Anterior vena cava (tissue), 1 donor: ENCODE results near the genes TSFM, AVIL and RXYLT1.

GRCh38 chr12:57756230-57756659 lies 1.3 kb downstream of the MARCHF9 start:
- PRO-cap, result no peak

DNA sequence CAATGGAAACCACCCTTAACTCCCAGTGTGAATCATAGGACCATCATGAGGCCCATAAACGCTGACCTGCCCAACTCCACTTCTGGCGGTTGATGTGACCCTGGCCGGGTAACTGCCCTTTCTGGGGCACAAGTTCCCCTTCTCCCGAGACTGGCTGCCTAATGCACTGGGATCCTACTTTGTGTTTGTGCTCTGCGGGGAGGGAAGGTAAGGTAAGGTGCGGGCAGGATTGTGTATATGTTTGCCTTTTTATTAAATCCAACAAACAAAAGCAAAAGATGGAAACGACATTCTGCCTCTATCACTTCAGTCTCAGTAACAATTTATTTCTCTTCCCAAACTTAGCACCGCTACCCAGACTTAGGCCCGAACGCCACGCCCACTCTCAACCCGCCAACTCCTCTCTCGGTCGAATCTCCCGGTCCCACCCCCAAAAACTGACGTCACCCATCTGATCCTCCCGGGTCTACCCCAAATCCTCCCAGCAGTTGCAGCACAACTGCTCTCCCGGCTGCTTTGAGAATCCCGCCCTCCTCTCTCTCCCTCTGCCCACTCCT lies 413 bp downstream of the METTL1 start:
- PRO-cap, result no peak

- PRO-cap, result unidirectional peak, plus-strand start at chr12:57782787
Observed at GRCh38 chr12:57782430-57783403, at the start of gene TSFM. Gene TSFM (plus strand): TSS chr12:57782787.

GRCh38 chr12:57818176-57819339 lies at the start of gene AVIL:
Gene AVIL (minus strand): TSS chr12:57818734.
- PRO-cap, result no peak

DNA sequence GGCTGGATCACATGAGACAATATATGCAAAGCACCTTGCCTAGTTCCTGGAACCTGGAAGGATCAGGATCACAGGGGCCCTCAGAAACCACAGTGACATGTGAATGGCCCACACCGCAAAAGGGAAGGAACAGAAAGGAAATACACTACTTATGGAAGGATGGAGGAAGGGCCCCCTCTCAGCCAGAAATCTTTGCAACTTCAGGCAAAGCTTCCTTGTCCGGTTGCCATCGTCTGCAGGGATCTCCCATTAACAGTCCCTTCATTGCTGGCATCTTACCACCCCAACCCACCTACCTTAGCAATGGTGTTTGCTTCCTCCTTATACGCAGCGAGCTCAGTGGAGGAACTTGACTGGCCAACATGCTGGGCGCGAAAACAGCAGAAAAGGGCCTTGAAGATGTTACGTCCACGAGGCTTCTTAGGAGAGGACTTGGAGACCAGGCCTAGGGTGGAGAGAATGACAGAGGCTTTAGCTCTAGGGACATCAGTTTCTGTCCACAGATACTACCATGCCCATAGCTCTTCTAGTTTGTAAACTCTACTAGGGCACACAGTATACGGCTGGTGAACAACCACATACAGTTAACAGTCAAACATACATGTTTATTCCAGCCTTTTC lies 10.7 kb upstream of the AVIL start:
- PRO-cap, result no peak

GRCh38 chr12:57892138-57892619 lies 45.6 kb upstream of the CTDSP2 start:
- PRO-cap, result no peak

DNA sequence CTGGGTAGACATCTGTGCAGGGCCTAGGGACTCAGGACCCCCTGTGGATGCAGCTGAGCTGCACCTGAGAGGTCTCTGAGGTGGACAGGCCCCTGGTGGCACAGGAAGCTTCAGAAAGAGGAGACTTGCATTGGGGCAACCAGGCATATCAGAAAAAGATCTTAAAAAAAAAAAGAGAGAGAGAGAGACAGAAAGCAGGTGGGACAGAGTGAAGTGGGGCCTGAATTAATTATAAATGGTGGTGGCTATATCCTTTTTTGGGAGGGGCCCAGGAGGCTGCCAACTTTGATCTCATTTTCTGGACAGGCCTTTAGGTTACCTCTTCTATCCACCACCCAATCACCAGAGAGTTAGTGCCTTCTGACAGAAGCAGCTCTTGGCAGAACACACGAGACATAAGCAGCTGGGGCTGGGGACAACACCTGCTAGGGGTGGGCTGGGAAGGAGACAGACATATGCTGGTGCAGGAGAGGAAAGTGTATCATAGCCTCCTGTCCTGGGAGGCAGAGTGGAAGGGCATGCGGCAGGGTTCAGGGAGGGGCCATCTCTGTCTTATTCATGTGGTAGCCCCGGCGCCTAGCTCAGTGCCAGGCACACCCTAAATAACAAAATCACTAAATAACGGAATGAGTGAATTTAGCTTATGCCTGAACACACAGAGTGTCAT lies 46.6 kb upstream of the ATP23 start:
- PRO-cap, result no peak

DNA sequence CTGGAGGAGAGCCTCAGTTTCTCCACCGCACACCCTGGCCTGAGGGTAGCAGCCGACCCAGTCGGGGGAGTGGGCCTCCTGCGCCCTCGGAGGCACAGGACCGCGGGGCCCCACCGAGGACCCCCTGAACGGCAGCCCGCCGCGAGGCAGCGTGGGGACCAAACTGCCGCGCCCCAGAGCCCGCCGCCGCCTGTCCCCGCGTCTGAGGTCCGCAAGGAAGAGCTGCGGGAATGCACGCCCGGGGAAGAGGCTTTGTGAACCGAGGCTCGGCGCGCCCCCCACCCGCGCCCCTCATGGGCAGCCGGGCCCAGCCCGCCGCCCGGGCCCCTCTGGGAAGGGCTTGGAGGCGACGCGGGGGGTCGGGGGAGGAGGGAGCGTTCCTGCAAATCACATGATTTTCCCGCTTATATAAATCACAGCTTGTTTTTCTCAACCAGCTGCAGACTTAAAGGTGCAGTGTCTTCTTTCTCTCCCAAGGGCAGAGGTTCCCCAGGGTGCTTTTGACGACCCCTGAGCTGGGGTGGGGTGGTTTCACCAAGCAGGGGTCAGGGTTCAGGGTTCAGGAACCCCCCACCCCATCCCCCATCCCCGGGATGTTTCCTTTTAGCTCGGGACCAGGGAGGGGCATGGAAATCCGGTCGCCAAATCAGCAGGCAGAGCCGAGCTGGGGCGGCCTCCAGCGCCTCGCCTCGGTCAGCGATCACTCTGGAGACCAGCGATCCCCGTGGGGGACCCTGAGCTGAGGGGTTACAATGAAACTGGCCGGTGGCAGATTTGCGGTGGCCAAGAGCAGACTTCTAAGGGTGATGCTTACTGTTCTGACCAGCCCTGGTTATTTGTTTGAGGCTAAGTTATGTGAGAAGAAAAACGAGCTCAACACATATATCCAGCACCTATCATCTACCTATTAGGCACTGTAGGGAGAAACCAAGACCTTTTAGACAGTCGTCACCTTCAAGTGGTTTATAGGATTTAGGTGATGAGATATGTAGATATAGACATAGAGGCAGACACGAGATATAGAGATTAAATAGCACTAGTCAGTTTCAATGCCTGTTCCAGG lies 44.6 kb upstream of the ATP23 start:
- PRO-cap, result unidirectional peak, minus-strand start at position 204 of the sequence; bidirectional peak, plus-strand start at position 436 of the sequence, minus-strand start at position 331 of the sequence

GRCh38 chr12:58899059-58899770 lies 21.1 kb downstream of the LRIG3 start:
- PRO-cap, result no peak

DNA sequence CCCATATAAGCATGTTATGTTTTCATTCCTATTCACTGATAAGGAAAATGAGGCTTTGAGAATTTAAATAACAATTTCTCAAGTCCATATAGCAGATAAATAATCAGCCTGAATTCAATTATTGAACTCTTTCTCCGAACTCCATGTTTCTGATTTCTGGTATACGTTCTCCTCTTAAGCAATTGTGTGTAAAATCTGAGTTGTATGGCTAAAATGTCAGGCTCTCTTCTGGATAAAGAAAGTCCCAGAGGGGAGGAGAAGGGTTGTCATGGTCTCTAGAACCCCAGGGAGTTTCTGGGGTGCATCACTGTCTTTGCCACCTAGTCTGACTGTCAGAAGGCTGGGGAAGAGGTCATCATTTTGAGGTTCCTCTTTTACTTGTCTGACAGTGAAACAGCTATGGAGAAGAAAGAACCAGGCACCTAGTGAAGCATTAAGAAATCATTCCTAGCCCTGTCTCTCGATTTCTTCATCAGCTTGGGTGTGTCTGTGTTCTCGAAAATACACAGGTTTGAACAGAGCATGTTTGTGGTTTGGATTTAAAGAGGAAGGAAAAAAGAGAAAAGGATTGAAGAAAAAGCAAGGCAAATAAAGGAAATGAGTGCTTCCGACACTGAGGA lies 158.6 kb upstream of the LRIG3 start:
- PRO-cap, result no peak

GRCh38 chr12:62098109-62098579 lies 94.4 kb downstream of the TAFA2 start:
- PRO-cap, result no peak

DNA sequence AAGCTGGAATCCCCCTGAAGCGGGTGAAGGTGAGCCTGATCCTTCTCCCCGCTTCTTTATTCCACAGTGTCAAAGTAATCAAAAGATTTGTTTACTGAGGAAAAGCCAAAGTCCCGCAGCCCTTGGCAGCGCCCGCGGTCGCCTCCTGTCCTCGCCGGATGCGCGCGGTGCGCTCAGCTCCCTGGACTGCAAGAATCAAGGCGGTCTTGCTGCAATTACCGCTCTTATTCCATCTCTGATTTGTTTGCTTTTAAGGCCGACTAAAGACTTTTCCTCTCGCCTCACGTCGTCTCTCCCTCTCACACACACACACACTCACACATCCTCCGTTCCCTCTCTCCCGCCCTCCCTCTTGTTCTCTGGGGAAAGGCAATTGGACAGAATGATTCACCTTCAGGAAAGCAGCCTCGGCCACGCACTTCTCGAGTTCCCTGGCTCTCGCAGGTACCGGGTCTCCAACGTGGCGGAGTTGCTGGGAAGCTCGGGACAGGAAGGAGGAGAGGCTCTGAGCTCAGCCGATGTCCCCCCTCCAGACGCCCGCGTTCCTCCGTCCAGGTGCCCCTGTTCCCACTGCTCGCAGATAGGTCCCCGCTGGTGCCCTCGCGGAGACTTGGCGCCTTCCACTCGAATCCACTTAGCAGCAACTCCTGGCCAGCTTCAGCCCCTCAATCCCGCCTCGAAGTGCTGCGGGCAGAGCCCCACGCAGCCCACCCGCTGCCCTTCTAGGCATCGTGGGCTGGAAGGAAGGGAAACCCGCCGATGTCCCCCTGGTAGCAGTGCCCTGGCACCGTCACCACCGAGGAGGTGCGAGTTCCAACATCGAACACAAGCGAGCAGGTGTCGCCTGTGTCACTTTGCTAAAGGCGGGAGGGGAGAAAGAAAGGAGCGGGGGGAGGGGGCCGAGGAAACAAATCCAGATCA lies 792 bp downstream of the TAFA2 start:
- PRO-cap, result no peak

DNA sequence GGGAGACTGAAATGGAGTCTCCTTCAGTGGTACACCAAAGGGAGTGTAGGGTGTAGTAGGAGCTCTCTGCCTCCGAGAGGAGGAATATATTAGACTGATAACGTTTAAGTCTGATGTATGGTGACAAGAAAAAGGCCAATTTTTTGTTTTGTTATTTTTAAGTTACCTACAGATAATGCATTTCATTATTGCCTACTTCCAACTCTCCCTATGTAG lies 58.6 kb upstream of the MON2 start:
- PRO-cap, result no peak

- PRO-cap, result no peak
Observed at GRCh38 chr12:62478542-62479019, 12.0 kb downstream of the MON2 start.

DNA sequence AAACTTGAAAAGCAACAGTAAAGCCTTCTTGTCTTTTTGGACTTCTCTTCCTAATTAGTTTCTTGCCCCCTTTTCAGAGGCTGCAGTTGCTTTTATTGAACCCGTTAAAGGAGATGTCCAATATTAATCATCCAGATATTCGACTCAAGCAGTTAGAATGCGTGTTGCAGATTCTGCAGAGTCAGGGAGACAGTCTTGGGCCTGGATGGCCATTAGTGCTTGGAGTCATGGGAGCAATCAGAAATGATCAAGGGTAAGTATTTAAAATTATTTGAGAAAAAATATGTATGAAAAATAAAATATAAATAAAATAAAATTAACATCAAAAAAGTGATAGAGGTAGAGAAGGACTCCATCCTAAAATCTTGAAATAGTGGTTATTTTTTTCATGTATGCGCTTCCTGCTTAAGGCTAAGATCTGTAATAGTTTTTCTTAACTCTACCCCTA lies 80.2 kb downstream of the MON2 start:
- PRO-cap, result no peak

DNA sequence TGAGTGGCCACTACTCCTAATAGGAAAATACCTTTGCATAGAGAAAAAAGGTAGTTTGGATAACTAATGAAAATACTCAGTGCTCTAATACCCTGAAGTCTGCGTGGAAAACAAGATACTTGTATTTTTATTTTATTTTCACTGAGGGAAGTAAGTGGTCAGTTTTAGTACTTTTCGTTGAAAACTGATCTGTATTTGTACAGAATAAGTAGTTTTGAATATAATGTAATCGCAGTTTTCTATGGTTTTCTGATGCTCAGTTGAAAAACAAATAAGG lies 137.9 kb downstream of the MON2 start:
- PRO-cap, result no peak

DNA sequence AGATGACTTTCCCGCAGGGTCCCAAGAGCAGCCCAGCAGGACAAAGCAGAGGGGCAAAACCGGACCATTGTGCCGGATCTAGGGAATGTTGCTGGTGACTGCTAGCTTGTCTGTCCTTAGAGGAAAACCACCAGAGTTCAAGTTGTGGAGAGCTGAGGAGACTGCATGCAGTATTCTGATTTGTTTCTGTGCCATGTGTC lies 162.9 kb downstream of the MON2 start:
- PRO-cap, result no peak

DNA sequence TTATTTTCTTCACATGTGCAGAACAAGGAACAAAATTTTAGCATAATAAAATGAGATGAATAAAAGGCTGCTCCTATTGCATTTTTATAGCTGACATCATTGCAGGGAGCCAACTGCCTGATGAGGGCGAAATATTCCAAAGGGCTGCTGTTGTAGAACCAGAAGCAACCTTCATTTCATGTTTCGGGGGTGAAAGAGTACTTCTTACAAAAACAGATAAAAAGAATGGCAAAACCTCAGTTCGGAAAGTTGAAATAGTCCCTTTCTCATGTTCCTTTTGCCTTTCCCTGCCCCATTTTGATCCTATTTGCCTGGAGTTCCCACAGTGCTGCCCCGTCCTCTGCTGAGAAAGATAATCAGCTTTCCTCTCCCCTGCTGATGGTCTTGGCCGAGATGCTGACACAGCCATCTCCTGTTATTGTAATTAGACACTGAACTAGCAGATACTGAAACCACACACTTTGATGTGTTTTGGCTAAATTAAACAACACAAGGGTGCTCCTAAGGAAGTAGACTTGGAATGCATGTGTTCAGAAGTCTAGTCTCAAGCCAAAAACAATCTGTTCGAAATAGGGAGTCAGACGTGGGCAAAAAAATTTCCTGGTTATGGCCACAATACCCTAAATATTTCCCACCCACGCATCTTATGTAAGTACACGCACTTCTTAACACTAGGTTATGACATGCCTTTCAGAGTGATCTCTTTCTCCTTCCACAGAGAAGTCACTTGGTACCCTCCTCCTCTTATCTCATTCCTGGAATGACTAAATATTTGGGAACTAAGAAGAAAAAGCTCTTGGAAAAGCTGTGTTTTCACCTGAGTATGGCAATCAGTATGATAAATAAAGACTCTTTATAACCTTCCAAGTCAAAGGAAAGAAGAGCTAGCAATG lies 117.2 kb downstream of the PPM1H start:
- PRO-cap, result no peak

GRCh38 chr12:63779506-63780632 lies at the start of gene RXYLT1:
Gene RXYLT1 (plus strand): TSS chr12:63779909.
- PRO-cap, result unidirectional peak, plus-strand start at chr12:63779857; bidirectional peak, plus-strand start at chr12:63780115, minus-strand start at chr12:63780071

GRCh38 chr12:63846187-63846625 lies 1.7 kb downstream of the SRGAP1 start:
- PRO-cap, result no peak